Colonic mucosa (tissue), 1 donor: Measurements from ENCODE around the genes NPM3, PPRC1 and MFSD13A.

- PRO-cap: no peak
Observed at GRCh38 chr10:101676306-101676569, 18.7 kb downstream of the FBXW4 start.

- PRO-cap: bidirectional peak, plus-strand start at chr10:101779262, minus-strand start at chr10:101779247
Observed at GRCh38 chr10:101779049-101779587, 3.2 kb upstream of the FGF8 start.

GRCh38 chr10:101781262-101781811 lies 1.9 kb downstream of the NPM3 start:
- PRO-cap: no peak

DNA sequence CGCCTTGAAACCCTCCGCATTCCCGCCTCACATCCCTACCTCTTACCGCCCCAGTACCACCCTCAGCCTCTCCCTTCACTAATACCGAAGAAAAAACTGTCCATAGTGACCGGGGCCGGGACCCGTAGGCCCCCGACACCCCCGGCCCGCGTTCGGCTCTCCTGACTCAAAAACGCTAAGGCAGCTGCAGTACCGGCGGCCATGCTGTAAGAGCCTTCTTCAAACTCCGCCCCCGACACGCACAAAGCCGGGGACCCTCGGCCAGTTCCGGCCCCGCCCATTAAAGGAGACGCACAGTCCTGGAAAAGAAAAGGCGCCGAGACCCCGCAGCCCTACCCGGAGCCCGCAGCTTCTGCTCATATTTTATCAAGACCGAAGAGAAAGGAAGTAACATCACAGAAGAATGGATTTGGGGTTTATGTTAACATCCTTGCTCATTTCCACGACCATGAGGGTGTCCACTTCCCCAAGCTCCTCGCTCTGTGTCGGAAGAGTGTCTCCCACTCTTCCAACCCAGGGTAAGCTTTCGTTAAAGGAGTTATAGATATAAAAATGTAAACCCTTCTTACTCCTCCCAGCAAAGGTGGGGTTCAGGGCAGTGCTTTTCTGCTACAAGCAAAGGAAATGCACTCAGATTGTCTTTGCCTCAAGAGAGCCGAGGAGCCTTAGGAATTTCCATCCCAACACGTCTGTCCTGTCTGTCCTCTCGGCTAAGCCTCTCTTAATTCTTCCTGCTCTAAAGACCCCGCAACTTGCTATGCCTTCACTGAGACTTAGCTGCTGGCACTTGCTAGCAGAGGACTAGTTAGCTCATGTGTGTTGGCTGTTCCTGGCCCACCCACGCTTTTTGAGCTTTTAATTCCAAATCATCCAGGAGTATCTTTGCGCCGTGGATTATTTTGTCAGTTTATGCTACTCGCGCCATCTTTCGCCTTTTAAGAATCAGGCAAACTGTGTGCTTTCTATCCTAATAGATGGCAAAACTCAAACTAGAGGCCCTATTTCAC lies at the start of gene NPM3:
NPM3 (minus strand) TSS at position 259 of the 1,007 bp plus-strand sequence.
- PRO-cap: bidirectional peak, plus-strand start at position 290 of the sequence, minus-strand start at position 228 of the sequence

DNA sequence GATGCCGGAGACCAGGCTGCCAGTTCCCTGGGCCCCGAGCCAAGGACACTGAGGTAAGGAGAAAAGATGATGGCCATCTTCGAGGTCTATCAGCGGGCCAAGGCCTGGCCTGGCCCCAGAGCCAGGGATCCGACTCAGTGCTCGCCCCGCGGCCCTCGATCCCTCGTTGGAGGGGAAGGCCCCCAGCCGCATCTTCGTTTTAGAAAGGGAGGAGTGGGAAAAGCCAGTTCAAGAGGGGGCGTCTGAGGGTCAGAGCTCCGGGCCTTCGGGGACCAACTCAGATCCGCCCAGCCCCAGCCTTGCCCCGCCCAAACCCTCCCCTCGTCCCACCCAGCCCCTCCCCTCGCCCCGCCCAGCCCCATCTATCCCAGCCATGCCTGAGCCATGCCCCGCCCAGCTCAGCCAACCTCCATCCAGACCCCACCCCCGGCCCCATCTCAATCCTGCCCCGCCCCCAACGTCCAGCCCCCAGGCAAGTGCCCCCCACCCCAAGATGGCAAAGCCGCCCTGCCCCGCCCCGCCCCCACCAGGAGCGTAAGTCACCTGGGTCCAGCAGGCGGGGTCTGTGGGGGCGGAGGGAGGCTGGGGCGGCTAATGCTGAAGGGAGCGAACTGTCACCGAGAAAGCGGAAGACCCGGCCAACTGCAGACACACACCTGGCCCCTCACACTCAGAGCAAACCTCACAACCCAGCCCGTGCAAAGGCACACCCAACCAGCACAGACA lies 11.2 kb upstream of the OGA start:
- PRO-cap: bidirectional peak, plus-strand start at position 620 of the sequence, minus-strand start at position 285 of the sequence

GRCh38 chr10:101839308-101840526 lies 3.9 kb downstream of the KCNIP2 start:
- PRO-cap: no peak

DNA sequence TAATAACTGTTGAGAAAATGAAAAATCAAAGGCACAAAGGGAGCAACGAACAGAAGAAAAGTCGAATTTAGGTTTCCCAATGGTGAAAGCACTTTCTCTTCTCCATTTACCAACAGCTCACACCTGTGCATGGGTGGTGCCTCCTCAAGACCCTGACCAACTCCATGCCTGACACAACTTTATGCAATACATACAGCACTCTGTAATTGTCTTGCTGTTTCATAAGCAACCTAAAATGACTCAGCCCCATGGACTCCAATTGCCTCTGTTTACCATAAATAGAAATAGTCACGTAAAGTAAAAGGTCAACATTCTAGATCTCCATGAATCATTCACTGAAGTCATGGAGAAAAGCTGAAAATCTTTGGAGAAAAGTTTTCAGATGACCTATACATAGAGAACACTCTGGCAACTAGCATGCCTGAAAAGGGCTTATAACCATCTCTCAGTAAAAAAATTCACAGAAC lies 95.6 kb upstream of the KCNIP2 start:
- PRO-cap: no peak

DNA sequence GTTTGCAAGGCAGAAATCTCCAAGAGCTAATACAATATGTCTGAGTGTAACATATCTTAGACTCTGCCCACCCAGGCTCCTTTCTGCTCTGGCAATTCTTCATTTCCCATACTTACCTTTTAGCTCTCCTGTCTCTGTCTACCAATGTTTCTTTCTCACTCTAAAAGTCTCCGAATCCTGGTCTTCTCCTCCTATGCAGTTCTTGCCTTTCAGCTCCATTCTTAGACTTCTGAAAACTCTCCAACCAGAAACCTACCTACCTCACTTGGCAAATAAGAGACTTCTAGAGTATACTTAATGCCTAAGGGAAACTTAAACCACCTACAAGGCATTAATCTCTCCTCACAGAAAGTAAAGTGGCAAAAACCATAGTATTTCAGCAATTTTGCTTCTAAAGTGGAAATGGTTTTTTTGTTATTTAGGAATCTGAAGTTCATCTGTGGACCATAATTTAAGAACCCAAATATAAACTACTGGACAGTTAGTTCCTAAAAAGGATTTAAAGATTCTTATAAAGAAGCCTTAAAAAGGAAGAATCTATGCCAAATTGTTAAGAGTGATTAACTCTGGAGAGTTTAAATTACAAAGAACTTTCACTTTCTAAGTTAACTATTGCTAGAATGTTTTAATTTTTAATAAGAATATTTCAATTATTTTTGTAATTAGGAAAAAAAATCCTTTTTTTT lies 57.3 kb downstream of the ARMH3 start:
- PRO-cap: no peak

GRCh38 chr10:102112037-102112865 lies 7.9 kb downstream of the LDB1 start:
- PRO-cap: no peak

DNA sequence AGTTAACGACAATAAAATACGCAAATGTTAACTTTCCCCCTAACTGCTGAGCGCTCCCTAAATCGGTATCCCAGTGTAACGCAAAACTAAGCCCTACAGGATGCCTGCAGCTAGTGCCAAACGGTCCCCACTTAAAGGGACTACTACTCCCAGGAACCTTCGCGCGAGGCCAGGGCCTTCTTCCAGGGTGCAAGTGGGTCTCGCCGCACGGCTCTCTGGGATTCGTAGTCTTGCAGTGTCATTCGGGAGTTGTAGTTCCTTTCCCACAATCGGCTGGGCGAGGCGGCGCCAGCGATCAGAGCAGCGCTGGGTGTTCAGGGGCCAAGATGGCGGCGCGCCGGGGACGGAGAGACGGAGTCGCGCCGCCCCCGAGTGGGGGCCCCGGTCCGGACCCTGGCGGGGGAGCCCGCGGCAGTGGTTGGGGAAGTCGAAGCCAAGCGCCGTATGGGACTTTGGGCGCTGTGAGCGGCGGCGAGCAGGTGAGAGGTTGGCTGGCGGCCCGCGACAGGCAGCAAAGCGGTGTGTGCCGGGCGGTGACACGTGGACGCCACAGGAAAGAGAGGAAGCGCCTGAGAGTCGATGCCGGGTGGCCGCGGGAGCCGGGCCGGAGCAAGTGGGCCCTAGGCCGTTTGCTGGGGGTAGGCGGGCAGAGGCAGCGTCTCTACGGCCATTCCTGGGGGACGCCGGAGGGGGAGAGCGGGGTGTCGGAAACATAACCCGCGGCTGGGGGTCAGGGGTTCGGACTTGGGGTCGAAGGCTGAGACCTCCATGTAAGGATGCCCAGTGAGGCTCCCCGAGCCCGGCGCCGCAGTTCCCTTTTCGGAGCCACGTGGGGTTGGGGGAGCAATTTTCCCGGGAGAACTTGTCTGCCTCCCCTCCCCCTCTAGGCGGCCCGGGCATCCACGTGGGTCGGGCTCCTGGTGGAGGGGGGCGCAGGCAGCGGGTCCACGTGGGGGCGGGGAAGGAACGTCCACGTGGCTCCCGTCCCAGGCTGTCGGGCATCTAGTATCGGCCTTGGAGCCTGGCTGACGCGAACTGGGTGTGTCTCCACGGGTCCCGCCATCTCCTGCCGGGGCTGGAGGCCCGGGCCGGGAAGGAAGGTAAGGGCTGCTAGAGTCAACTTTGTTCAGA lies at the start of gene PPRC1:
PPRC1 (plus strand) TSS at position 298 of the 1,131 bp plus-strand sequence.
- PRO-cap: bidirectional peak, plus-strand start at position 298 of the sequence, minus-strand start at position 133 of the sequence; bidirectional peak, plus-strand start at position 1,062 of the sequence, minus-strand start at position 821 of the sequence

GRCh38 chr10:102175356-102175781 lies 23.2 kb downstream of the NOLC1 start:
- PRO-cap: no peak

GRCh38 chr10:102280469-102281301 lies 35.4 kb downstream of the GBF1 start:
- PRO-cap: no peak

- PRO-cap: no peak
Observed at GRCh38 chr10:102398377-102399024, 3.0 kb downstream of the NFKB2 start.

DNA sequence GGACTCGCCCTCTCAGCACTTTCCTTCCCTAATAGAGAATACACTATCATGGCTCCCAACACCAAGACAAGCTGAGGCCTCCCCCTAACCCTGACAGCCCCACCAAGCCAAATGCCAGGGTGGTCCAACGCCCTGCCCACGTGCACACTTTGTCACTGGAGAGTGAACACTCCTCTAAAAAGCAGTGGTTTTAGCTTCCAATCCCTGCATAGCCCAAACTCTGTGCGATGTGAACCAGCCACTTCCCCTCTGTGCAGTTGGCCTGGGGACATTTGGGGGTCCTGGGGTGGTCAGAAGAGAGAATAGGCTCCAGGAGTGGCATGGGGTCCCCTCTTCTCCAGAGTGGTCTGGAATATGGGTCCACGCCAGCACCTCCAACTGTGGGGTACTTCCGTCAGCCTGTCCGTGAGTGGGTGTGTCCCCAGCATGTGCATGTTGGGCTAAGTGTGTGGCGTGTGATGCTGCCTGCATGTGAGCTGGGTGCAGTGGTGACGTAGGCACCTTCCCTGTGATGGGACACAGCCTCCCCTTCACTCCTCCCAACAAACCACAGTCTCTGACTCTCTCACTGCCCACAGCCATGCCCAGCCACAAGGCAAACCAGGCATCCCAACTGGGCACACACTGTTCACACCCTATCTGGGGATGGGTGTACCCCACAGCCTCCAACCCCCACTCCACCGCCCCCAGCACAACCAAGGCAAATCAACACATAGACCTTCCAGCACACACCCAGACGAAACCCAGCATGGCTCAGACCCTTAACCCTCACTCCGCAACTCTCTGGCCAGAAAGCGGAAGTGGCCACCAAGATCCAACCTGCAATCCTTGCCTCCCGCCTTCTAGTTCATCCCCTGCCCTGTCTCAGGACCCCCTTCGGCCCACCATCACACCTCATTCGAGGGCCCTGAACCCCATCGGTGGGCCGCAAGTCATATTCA lies 10.6 kb downstream of the PSD start:
- PRO-cap: no peak

- PRO-cap: bidirectional peak, plus-strand start at chr10:102461453, minus-strand start at chr10:102461233
Observed at GRCh38 chr10:102460483-102461632, at the start of gene MFSD13A. MFSD13A (plus strand) TSS chr10:102461395.

GRCh38 chr10:102555943-102556546 lies 52.3 kb downstream of the SUFU start:
- PRO-cap: no peak

DNA sequence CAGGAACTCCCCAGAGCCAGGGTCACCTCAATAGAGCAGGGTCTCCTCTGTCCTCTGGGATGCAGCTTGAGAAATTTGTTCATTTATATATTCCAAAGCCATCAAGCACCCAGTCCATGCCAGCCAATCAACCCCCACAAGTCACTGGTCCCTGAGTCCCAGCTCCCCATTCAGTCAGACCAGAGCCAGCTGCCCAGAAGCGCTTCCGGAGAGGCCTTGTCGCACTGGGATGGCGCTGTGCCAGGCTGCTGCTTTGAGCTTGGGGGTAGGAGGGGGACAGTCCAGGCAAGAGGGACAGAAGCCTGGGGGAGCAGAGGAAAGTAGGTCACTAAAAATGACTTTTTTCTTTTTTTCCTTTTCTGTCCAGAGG lies 16.0 kb upstream of the TRIM8 start:
- PRO-cap: no peak

DNA sequence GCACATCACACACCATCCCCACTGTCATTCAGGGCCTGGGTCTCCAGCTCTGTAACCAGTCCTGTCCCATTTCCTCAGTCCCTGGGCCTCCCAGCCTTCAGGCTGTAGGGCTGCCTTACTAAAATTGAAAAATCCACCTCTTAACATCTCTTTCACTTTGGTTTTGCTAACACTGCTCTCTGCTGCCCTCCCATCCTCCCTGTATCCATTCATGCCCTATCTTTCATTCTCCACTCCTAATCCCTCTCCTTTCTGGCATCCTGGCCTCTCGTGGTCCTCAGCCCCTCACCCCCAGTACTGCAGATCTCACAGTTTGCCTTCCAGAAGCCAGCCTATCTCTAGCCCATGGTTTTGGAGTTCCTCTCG lies 13.2 kb upstream of the TRIM8 start:
- PRO-cap: no peak

DNA sequence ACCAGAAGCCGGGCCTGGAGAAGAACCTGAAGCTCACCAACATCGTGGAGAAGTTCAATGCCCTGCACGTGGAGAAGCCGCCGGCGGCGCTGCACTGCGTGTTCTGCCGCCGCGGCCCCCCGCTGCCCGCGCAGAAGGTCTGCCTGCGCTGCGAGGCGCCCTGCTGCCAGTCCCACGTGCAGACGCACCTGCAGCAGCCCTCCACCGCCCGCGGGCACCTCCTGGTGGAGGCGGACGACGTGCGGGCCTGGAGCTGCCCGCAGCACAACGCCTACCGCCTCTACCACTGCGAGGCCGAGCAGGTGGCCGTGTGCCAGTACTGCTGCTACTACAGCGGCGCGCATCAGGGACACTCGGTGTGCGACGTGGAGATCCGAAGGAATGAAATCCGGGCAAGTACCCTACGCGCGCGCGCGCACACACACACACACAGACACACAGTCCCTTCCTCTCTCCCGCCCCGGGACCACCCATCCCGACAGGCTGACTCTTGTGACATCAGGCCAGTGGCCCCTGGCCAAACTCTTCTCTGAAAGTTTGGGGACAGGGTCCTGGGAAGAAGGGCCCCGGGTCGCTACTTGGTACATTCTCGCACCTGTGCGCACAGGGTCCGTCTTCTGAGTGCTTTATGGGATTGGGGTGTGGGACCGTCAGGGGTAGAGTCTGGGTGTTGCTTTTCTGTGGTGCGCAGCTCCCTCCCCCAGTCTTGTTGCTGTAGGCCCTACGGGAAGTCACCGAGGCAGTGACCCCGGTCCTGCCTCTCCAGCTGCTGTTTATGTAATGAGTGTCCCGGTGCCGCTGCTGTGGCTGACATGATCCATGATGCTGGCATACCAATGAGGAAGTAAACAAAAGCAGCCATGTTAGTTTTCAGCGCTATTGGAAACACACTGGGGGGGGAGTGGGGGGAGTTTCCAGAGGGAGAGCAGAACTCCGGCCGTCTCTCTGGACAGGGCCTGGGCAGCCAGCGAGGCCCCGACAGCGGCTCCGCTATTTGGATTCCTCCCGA lies 821 bp downstream of the TRIM8 start:
- PRO-cap: bidirectional peak, plus-strand start at position 233 of the sequence, minus-strand start at position 190 of the sequence; bidirectional peak, plus-strand start at position 703 of the sequence, minus-strand start at position 628 of the sequence; bidirectional peak, plus-strand start at position 909 of the sequence, minus-strand start at position 766 of the sequence

DNA sequence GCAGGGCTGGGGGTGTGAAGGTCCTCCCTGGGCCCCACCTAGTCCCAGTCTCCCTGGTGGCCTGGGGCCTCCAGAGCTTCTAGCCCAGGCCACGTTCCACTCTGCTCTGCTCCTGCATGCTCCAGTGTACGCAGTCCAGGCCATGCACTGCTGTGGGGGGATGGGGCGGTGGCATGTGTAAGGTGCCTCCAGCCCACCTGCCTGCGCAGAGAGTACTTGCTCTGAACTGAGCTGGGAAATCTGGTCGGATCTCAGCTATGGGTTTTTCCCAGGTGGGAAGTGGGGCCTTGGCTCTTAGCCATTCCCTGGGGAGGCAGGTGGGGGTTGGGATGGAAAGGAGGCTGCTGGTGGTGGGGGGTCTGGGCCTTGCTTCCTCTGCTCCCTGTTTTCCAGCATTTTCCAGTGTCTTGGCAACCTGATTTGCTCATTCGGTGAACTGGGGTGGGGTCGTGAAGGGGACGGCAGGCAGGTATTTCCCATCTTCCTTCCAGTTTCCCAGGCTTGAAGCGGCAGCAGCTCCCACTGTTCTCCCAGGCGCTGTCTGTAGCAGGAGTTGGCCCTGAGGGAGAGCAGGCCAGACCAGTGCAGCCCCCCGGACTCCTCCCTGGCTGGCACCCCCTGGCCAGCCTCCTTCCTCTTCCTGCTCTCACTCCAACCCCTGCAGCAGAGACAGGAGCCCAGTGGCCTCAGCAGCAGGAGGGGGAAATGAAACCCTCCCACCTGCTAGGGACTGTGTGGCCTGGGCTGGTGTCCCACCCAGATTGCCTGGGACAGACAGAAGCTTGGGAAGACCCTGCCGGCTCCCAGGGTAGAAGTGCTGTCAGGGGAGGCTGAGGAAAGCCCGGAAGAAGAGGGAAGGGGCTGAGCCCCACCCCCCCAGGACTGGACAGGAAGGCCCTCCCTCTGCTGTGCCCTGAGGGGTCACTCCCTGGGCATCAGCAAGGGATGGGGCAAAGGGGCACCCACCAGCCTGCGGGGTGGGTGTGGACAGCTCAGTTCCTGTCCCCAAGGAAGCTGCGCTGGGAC lies 6.5 kb downstream of the TRIM8 start:
- PRO-cap: no peak